Hair follicle dermal papilla cell (primary cell): Measurements from ENCODE around the gene BEND4.

GRCh38 chr4:40199428-40199809, 2.6 kb downstream of the RHOH start:
- CAGE, long polyA plus RNA: no peak

DNA sequence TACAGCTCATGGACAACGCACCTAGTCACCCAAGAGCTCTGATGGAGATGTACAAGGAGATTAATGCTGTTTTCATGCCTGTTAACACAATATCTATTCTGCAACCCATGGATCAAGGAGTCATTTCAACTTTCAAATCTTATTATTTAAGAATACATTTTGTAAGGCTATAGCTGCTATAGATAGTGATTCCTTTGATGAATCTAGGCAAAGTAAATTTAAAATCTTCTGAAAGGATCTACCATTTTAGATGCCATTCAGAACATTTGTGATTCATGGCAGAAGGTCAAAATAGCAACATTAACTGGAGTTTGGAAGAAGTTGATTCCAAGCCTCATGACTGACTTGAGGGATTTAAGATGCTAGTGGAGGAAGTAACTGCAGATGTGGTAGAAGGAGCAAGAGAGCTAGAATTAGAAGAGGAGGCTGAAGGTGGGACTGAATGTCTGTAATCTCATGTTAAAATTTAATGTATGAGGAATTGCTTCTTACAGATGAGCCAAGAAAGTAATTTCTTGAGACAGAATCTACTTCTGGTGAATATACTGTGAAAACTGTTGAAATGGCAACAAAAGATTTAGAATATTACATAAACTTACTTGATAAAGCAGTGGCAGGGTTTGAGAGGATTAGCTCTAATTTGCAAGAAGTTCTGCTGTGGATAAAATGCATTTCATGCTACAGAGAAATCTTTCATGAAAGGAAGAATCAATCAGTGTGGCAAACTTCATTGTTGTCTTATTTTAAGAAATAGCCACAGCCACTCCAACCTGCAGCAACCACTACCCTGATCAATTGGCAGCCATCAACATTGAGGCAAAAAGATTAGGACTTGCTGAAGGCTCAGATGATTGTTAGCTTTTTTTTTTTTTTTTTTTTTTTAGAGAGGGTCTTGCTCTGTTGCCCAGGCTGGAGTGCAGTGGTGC, 26.0 kb downstream of the RHOH start:
- CAGE, long polyA plus RNA: no peak

DNA sequence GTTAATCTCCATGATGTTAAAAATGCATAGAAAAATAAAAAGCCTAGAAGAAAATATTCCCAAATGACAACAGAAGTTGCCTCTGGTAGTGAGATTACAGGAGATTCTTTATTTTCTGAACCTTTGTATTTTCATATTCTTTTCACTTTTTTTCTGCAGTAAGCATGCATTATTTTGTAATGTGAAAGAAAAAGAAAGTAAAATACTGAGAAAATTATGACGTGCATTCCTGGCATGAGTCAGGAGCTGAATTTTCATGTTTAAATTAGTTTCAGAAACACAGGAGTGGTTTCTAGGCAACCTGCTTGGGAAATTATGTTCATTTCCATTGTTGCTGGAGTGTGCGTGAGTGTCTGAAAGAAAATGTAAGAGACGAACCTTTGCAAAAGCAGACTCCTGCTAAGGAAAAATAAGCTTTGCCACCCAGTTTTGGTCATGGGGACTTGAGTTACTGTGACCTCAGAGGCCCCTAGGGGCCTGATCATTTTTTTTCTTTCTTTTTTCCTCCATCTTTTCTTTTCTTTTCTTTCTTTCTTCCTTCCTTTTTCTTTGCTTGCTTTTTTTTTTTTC, 18.9 kb upstream of the CHRNA9 start:
- CAGE, long polyA plus RNA: no peak

DNA sequence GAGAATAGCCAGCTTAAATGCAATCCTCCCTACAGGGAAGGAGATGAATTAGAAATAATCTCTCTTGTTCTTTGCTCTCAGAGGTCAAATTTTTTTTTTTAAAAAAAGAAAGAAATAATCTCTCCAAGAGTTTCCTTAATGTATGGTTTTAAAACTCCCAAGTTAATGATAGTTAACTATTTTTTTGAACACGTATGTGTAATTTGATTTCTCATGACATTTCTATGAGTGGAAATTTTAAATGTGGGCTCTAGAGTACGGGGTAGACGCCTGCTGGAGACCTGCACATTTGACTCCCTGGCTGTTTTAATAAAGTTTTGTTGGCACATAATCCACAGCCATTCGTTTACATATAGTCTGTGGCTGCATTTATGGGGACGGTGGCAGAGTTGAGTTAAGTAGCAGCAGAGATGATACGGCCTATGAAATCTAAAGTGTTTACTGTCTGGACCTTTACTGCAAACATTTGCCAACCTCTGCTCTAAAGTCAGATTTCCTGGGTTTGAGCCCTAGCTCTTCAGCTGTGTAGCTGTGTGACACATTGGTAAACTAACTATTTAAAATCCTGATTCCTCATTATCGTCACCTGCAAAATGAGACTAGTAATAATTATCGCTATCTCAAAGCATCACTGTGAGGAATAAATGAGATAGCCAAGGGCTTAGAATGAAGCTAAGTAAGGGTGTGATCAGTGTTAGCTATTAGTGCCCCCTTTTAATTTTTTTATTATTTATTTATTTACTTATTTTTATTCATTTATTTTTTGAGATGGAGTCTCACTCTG, 118.8 kb downstream of the CHRNA9 start:
- CAGE, long polyA plus RNA: no peak

GRCh38 chr4:40471718-40472220, 136.6 kb downstream of the CHRNA9 start:
- CAGE, long polyA plus RNA: no peak

- CAGE, long polyA plus RNA: no peak
Measured at GRCh38 chr4:40510942-40511552, 118.6 kb downstream of the RBM47 start.

DNA sequence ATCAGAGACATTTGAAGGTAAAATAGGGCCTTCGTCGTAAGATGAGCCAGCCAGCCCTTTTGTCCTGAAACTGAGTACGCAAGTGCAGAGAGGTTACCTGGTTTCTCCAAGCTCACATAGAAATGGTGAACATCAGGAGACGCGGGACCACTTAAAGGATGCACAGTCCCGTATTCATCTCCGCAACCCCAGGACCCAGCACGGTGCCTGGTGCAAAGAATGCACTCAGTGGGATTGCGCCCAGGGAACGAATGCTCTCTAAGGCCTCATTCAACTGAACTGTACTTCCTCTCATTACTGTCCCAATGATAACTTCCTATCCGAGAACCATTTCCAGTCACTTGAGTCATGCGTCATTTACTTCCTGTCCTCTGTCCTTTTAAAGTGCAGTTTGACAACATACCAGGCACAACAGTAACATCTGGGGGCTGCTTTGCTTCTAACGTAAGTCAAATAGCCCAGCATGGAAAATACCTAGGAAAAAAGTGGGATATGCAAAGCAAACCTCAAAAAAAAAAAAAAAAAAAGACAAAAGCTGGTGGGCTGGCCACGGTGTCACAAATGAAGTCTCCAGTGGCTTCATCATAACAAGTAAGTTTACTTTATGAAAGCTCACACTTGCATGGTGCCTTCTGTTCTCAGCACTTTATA, 75.6 kb downstream of the RBM47 start:
- CAGE, long polyA plus RNA: no peak

GRCh38 chr4:40809616-40809982, 59.8 kb downstream of the NSUN7 start:
- CAGE, long polyA plus RNA: no peak

DNA sequence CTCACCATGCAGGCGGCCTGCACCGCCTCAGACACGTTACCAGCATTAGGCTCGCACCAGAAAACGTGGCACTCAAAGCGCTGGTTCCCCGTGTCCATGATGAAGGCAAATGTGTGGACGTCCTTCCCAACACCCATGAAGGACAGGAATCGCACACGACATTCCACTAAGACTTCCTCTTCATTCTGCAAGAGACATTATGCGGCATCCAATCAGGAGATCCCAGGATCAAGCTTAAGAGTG, 72.0 kb downstream of the NSUN7 start:
- CAGE, long polyA plus RNA: no peak

DNA sequence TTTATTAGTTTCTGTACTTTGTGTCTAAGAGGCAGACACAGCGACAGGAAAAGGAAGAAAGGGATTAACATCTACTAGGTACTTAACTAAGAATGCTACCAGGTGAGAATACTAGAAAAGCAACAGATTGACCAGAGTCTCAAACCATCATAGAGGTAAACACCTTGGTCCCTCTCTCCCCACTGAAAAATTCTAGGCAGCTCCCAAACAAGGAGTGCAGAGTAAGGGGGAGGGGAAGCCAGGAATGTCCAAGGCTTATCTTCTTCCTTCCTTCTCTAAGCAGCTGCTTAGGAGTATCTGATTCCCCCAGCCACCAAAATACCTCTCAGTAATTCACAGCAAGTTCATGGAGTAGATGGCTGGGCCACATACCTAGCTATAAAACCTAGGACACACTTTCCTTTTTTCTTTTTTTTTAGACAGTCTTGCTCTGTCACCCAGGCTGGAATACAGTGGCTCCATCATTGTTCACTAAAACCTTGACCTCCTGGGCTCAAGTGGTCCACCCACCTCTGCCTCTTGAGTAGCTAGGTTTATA, 80.7 kb downstream of the APBB2 start:
- CAGE, long polyA plus RNA: no peak

DNA sequence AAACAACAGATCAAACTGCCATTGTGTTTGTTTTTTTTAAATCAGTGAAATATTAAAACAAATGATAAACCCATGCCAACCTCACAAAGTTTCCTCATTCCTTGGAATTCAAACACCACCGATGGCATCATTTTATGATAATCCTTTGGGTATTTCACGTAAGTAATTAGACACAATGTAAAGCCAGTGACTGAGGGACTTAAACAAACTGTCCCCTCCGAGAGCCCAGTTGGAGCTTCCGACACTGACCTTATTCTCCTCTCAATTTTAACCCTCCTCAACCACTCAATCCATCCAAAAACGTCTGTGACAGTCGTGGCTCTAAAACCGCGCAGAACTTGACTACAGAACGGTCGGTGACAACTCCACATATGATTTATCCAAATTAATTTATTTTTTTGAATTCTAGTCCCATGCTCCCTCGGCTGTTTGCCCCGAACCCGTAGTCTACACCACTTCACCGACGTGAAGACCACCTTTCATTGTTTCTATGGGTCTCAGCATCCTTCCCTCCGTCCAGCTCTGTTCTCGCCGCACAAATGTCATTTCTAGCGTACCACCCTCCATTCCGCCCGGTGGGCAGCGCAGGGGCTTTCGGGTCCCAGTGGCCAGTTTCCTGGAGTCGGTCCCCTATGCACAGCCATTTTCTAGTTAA, 1.1 kb downstream of the APBB2 start:
- CAGE, long polyA plus RNA: no peak

GRCh38 chr4:41361659-41361877, 104.8 kb downstream of the UCHL1 start:
- CAGE, long polyA plus RNA: no peak

DNA sequence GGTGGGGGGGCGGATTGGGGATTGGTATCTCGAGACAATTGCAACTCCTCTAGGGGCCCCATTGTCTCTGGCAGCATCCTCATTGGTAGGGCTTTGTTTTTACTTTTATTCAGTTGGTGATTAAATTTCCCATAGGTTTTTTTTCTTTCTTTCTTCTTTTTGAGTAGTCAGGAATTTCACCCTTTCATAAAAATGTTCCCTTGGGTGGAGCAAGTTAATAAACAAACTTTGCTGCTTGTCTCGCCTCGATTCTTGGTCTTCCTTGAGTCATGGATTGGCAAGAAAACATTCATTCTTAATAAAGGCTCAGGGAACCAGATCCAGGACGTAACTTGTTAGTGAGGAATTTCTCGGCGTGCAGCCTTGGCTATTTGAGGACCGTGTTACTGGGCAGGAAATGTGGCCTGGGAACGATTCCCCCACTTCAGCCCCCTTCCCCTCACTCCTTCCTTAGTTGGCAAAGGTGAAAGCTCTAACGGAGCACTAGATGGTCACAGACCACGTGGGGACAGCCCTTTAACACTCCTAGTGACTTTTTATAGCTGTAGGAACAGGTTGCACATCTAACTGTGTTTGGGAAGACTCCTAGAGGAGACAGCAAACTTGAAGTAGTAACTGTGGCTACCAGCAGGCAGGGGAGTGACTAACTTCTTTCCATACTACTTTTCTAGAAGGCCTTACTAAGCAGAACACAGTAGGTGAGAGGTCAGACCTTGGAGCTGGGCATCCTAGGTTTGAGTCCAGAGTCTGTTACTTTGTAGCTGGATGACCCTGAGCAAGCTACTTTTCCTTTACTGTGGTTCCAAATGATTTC, 106.8 kb downstream of the UCHL1 start:
- CAGE, long polyA plus RNA: no peak

DNA sequence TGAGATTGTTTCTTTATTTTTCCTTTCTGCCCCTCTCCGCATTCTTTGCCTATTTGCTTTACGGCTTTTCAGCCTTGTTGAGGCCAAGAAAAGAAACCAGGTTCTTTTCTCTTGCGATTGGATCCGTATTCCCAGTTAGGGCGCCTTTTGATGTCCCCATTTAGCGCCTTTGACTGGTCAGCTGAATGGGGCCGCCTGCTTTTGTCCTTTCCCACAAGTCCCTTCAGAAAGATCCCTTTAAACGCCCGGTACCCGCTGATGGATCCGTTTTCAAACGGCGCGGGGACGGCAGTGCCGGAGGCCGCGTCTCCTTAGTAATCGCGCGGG, 54.0 kb upstream of the TMEM33 start:
- CAGE, long polyA plus RNA: no peak

GRCh38 chr4:41935704-41936099, 473 bp downstream of the TMEM33 start:
- CAGE, long polyA plus RNA: no peak

- CAGE, long polyA plus RNA: no peak
Measured at GRCh38 chr4:42152000-42153016, at the start of gene BEND4. BEND4 (minus strand) TSS chr4:42152655.

- CAGE, long polyA plus RNA: no peak
Measured at GRCh38 chr4:42628742-42629055, 28.2 kb downstream of the ATP8A1 start.

DNA sequence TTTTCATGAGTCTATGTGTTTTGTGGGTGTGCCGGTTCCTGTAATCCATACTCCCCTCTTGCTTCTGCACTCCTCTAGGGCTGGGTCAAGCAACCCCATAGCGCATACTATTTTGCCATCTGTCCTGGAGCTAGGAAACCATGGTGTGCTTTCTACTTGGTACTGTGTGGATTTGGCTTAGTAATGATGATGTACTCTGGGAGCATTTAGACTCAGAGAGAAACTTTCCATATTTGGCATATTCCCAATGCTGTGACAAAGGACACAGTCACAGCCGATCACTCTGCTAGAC, 86.2 kb upstream of the GRXCR1 start:
- CAGE, long polyA plus RNA: no peak

GRCh38 chr4:44765023-44765258, 38.6 kb upstream of the GNPDA2 start:
- CAGE, long polyA plus RNA: no peak

- CAGE, long polyA plus RNA: no peak
Measured at GRCh38 chr4:48196513-48197113, 62.6 kb upstream of the TXK start.